Islet of Langerhans (tissue), 1 donor: ENCODE measurements around the gene ANGPTL3.

GRCh38 chr1:60621227-60621939 is 461.0 kb upstream of the NFIA start:
- RRBS, result no CpG with 5 or more reads among the region's 11 CpGs

DNA sequence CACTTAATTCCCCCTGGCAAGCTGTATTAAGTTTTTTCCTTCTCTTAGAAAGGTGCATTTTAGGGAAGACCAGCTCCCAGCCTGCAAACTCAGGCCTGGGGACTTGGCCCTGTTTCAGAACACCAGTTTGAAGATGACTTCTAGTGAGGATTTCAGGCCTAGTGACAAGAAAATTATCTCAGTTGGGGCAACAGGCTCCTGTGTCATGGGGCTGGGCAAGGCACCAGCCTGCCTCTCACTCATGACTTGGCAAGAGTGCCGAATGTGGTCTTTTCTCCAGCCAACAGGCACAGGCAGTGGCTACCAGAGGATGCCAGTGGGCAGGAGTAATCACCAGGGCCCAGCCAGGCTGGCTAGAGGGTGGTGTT is 178.0 kb upstream of the NFIA start:
- RRBS, result no CpG with 5 or more reads among the region's 1 CpG

DNA sequence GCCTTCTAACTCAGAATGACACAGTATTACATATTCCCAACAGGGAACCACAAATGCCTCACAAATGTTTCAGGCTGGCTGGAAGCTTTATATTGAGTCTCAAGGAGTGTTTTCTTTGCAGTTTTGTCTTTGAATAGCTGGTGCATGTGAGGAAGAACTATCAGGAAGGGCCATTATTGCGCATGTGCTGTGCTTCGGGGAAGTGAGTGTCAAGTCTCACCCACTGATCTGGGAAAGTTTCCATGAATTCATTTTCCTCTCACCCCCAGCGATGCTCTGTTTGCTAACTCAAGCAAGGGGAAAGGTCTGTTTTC is 92.2 kb upstream of the NFIA start:
- RRBS, result no CpG with 5 or more reads among the region's 3 CpGs

- RRBS, result no CpG with 5 or more reads among the region's 5 CpGs
Measured at GRCh38 chr1:61098903-61099644, 16.7 kb downstream of the NFIA start.

DNA sequence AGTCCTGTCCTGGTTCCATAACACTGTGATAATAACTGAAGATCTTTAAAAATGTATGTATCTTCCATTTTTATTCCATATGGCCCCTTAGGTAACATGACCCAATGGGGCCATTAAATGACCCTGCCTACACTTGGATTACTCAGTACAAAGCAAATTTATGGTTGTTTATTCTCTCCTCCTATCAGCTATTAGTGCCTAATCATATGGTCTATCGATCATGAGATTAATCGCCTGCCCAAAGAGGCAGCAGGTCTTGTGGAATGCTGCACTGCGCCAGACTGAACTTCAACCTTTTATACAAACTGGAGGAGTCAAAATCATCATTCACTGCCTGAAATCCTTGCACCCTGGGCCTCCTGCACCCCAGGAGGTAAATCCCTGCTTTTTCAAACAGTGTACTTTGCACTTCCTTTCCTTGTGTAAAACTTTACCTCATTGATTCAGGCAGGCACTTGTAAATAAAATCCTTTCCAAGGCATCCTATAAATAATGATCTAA is 69.7 kb downstream of the NFIA start:
- RRBS, result no CpG with 5 or more reads among the region's 3 CpGs

GRCh38 chr1:61170087-61170608 is 87.8 kb downstream of the NFIA start:
- RRBS, result no CpG with 5 or more reads among the region's 3 CpGs

DNA sequence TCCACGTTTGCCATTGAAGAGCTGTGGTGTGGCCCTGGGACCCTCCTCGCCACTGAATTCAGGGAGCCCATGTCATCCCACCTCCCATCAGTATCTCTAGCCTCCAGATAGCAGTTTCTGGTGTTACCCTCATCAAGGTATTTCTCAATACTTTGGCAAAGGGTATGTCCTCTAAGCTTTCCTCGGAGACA is 233.6 kb downstream of the TM2D1 start:
- RRBS, result no CpG with 5 or more reads among the region's 3 CpGs

DNA sequence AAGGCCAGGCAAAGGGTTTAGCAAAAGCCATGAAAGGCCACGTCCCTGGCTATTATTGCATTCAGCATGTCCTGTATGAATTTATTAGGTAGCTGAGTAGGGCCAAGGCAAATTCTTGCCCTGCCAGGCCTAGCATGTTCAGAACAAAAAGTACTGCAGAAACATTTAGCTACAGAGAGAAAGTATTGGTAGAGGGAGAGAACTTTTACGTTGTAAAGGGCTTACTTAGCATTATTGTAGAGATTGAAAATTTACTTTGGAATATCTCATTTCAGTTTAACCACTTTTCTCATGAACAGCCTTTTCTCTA is 94.4 kb downstream of the PATJ start:
- RRBS, result no CpG with 5 or more reads among the region's 2 CpGs

DNA sequence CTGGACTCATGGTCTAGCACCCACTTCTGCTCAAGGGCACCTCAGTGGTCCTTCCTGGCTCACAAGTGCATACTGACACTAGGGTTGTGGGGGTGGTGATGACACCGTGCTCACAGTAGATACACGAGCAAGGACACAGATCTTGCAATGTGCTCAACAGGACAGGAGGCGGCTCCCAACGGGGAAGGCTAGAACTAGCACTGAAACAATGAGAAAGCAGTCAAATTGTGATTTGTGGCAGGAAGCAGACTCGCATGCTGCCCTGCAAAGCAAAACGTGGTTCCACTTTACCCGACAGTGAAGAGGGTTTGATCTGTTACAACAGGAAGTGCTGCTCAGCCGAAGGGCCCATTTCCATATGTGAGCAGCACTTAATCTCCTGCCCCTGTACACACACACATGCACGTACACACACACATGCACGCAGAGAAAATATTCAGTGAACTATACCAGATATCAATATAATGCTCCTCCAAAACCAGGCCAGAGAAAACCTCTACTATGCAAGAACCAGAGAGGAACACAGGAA is 47.2 kb downstream of the KANK4 start:
- RRBS, result no CpG with 5 or more reads among the region's 10 CpGs

- RRBS, result no CpG with 5 or more reads among the region's 14 CpGs
Measured at GRCh38 chr1:62286638-62287336, 32.4 kb downstream of the KANK4 start.

DNA sequence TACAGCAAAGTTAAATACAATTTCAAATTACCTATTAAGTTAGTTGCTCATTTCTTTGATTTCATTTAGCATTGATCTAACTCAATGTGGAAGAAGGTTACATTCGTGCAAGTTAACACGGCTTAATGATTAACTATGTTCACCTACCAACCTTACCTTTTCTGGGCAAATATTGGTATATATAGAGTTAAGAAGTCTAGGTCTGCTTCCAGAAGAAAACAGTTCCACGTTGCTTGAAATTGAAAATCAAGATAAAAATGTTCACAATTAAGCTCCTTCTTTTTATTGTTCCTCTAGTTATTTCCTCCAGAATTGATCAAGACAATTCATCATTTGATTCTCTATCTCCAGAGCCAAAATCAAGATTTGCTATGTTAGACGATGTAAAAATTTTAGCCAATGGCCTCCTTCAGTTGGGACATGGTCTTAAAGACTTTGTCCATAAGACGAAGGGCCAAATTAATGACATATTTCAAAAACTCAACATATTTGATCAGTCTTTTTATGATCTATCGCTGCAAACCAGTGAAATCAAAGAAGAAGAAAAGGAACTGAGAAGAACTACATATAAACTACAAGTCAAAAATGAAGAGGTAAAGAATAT is at the start of gene ANGPTL3:
Gene ANGPTL3, plus strand, starts transcription at position 211 of the 604 bp plus-strand sequence.
- RRBS, result no CpG with 5 or more reads among the region's 6 CpGs

- RRBS, result no CpG with 5 or more reads among the region's 3 CpGs
Measured at GRCh38 chr1:62606610-62607061, 9.3 kb downstream of the ANGPTL3 start.

DNA sequence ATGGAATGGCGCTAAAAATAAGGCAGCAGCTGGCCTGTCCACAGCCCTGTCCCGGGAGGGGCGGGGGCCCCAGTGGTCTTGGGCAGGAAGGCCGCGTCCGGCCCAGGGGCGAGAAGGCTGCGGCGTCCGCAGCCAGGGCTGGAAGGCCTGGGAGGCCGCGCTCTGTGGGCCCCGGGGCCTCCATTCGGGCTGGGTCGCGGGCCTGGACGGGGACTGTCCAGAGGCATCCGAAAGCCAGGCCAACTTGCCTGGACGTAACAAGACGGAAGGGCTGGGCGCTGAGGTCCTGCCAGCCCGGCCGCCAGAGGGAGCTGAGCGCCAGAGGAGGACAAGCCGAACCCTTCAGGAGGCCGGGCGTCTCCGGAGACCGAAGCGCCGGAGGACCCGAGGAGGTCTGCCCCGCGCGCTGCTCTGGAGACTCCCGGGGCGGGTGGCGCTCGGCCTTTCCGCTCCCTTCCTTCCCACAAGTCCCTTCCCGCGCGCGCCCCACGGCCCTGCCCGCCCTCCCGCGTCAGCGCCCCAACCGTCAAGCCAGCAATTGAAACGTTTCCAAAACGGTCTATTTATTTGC is 5.5 kb upstream of the FOXD3 start:
- RRBS, result 13% methylated on average over 23 of the region's 52 CpGs

DNA sequence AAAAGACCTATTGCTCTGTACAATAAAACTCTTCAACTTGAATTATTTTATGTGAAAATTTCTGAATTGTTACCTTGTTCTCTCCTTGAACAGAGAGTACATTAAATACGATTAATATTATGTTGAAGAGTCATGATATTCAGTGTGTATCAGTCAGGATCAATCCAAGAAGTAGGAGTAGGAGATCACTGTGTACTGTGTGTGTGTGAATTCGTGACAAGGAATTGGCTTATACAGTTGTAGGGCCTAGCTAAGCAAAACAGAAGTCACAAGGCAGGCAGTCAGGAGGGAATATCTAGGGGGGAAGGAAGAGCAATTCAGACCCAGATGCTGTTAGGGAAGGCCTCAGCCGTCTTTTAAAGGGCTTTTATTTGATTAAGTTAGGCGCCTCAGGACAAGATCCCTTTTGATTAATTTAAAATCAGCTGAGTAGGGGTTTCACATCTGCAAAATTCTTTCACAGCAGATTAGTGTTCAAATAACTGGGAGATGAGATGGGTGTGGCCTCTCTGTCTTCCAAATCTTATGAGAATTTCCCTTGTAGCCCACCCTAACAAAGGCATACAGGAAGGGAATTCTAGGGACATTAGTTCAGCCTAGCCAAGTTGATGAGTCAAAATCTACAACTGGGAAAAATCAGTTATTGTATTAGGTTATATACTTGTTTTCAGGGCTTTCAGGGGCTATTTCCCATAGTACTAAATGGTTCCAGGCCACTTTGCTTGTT is 47.3 kb downstream of the ALG6 start:
- RRBS, result no CpG with 5 or more reads among the region's 4 CpGs

DNA sequence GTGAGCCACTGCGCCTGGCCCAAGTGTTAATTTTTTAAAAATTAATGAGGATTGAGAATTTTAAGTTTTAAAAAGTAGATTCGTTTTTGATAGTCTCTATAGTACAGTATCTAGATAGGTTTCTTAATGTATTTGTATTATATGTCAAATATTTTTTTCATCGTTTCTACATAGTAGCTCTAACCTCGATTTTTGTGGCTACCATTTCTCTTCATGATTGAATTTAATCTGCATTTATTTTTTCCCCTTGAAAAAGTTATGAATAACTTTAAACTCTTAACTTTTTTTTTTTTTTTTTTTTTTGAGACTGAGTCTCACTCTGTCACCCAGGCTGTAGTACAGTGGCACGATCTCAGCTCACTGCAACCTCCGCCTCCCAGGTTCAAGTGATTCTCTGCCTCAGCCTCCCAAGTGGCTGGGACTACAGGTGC is 33.0 kb upstream of the PGM1 start:
- RRBS, result no CpG with 5 or more reads among the region's 6 CpGs

GRCh38 chr1:63796441-63797403 is 22.9 kb downstream of the ROR1 start:
- RRBS, result no CpG with 5 or more reads among the region's 10 CpGs

- RRBS, result no CpG with 5 or more reads among the region's 5 CpGs
Measured at GRCh38 chr1:63912591-63912973, 138.8 kb downstream of the ROR1 start.

- RRBS, result no CpG with 5 or more reads among the region's 2 CpGs
Measured at GRCh38 chr1:63914995-63915433, 141.2 kb downstream of the ROR1 start.